Tongue (tissue), 2 donors: ENCODE data around the genes RANGAP1, PHF5A and XRCC6.

GRCh38 chr22:40651581-40652406, 15.3 kb upstream of the MRTFA start:
- RAMPAGE, long total RNA, result no peak

DNA sequence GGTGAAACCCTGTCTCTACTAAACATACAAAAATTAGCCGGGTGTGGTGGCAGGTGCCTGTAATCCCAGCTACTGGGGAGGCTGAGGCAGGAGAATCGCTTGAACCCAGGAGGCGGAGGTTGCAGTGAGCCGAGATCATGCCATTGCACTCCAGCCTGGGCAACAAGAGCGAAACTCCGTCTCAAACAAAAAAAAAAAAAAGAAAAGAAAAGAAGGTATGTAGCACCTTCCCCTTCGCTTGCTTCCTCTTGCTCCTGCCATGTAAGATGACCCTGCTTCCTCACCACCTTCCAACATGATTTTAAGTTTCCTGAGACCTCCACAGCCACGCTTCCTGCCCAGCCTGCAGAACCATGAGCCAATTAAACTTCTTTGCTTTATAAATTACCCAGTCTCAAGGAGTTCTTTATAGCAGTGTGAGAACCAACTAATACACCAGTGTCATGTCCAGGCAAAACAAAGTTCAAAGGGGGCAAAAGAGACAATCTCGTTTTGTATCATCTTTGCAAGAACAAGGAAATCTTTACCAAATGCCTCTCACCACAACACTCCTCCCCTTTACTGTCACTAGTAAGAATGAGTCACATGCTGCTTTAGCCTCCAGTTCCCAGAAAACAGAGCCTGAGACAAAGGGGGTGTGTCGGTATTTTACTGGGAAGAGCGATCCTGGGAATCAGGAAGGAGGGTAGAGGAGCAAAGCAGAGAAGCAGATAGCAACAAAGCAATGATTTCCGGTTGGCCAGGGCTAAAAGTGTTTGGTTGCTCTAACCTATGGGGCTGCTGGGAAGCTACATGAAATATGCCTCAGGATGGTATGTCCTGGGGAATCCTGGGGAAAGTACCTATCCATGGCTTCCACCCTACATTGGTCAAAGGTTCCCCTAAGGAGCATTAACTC, 10.5 kb upstream of the MCHR1 start:
- RAMPAGE, long total RNA, result no peak

GRCh38 chr22:41048714-41049758, 43.4 kb upstream of the EP300 start:
- RAMPAGE, long total RNA, result no peak

DNA sequence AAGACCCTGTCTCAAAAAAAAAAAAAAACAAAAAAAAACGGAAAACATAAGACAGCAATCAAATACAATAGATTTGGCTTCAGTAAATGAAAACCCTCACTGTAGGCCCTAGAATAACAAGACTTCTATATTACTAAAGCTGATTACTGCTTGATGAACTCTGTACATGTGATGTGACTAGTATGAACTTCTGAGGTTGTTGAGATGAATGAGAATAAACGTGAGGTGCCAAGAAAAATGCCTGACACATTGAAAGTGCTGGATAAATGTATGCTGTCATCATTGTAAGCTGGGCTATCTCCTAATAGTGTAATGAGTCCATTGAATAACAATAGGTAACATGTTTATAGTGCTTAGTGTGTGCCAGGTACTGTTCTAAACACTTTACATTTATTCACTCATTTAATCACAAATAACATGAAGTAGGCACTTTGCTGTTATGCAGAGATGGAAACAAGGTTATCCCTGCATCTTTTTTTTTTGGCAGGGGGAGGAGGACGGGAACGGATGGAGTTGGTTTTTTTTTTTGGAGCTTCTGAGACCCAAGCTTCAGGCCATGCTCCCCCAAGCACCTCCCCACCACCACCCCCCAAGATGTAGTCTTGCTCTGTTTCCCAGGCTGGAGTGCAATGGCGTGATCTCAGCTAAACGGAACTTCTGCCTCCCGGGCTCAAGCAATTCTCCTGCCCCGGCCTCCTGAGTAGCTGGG, 17.0 kb downstream of the EP300 start:
- RAMPAGE, long total RNA, result no peak

GRCh38 chr22:41160431-41160848, 44.7 kb upstream of the L3MBTL2 start:
- RAMPAGE, long total RNA, result no peak

GRCh38 chr22:41172360-41172694, 32.8 kb upstream of the L3MBTL2 start:
- RAMPAGE, long total RNA, result no peak

GRCh38 chr22:41178548-41178979, 26.5 kb upstream of the L3MBTL2 start:
- RAMPAGE, long total RNA, result no peak

- RAMPAGE, long total RNA, result no peak
Observed at GRCh38 chr22:41229946-41230514, 10.7 kb downstream of the CHADL start.

DNA sequence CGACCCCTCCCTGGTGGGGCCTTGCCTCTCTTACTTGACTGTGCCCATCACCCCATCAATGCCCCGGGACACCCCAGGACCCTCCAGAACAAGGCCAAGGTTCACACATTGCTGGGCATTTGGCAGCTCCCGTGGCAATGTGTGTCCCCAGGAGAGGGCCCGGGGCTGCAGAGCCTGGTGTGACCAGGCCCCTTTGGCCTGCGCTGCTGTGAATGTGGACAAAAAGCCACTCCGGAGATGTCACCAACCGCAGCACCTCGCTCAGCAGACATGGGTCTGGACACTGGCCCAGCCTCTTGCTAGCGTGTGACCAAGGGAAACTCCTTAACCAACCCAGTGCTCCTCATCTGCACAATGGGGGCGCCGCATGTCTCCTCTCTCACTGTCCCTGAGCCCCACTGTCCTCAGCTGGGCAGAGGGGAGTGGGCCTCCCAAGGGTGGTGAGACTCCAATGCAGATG, 8.0 kb upstream of the CHADL start:
- RAMPAGE, long total RNA, result no peak

- RAMPAGE, long total RNA, result start-site peak on the minus strand at chr22:41286177-41286191, 63 and 40 reads in 2 replicates
Observed at GRCh38 chr22:41285091-41286323, at the start of gene RANGAP1. Gene RANGAP1 (minus strand): TSS chr22:41286187.

GRCh38 chr22:41301975-41303175, 1.1 kb downstream of the ZC3H7B start:
- RAMPAGE, long total RNA, result no peak

- RAMPAGE, long total RNA, result no peak
Observed at GRCh38 chr22:41349832-41350706, 31.7 kb upstream of the TEF start.

GRCh38 chr22:41432010-41432506, 14.5 kb downstream of the TOB2 start:
- RAMPAGE, long total RNA, result no peak

- RAMPAGE, long total RNA, result no peak
Observed at GRCh38 chr22:41447447-41448234, 1.0 kb upstream of the TOB2 start.

DNA sequence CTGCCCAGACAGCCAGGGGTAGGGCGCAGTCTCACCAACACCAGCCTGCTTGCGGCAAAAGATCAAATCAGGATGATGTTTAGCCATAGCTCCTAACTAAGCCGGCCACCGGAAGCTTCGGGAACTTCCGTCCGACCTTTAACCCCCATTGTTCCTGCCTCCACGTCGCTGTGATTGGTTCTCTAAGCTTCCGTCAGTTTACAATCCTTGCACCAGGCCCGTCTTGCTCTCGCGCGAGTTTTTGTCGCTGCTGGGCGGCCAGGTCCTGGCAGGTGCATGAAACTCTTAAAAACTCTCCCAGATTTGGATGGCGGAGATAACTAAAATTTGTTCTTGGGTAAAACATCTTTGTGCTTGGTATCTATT, at the start of gene PHF5A:
Gene PHF5A, minus strand, starts transcription at position 126 of the 366 bp plus-strand sequence.
- RAMPAGE, long total RNA, result start-site peak on the minus strand centred at position 110 of the sequence, 25 bp wide, 285 and 71 reads in 2 replicates

- RAMPAGE, long total RNA, result no peak
Observed at GRCh38 chr22:41490771-41491449, 22.0 kb downstream of the ACO2 start.

- RAMPAGE, long total RNA, result no peak
Observed at GRCh38 chr22:41557160-41558222, 3.3 kb upstream of the CSDC2 start.

GRCh38 chr22:41621124-41622209, at the start of gene XRCC6:
Gene XRCC6 (plus strand): TSS chr22:41621295.
- RAMPAGE, long total RNA, result start-site peak on the plus strand at chr22:41621293-41621342, 981 and 723 reads in 2 replicates

- RAMPAGE, long total RNA, result no peak
Observed at GRCh38 chr22:41687587-41688749, 699 bp downstream of the SNU13 start.

DNA sequence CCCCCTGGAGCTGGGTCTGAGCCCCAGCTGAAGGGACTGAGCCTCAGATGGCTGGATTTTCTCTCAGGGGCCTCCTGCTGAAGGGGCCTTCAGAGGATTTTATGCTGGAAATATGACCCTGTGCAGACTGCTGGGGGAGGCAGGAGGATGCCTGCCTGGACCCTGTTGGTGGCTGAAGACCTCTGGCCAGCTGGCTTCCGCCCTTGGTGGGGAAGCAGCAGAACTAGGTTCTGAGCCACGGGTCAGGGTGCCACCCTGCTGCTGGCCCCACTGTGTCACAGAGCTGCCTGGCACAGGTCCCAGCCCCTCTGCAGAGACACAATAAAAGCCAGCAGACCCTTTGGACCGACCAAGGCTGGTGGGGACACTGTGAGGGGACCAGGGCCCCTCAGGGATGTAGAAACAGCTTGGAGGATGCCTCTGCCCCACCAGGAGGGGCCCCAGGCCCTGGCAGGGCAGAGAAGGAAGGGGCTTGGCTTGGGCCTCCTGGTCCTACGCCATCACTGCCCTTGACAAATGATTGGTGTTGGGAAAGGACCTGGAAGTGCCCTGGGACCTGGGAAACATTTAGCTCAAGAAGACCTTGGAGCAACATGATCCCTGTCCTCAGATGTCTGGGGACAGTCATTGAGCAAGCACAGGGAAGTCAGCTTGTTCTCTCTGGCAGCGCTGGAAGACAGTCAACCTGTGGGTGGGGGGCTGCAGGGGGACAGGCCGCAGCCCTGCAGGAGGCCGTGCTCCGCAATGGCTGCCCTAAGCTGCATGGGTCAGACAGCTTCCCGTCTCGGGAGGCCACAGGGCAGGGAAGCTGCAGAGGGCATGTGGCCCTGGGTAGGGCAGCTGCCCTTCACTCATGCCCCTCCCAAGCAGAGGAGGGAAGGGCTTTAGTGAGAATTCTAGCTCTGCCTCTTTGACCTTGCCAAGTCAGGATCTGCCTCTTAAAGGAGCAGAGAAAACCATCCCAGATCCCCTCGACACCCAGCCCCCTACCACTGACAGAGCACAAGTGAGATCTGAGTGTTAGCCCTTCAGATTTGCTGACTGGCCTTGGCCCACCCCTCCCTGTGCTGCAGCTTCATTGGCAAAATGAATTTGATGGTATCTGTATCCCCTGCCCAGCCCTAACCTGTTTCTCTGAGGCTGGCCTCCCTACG, 6.6 kb upstream of the SREBF2 start:
- RAMPAGE, long total RNA, result no peak